Neutrophil (primary cell): ENCODE data around the genes DPEP2 and SNTB2.

DNA sequence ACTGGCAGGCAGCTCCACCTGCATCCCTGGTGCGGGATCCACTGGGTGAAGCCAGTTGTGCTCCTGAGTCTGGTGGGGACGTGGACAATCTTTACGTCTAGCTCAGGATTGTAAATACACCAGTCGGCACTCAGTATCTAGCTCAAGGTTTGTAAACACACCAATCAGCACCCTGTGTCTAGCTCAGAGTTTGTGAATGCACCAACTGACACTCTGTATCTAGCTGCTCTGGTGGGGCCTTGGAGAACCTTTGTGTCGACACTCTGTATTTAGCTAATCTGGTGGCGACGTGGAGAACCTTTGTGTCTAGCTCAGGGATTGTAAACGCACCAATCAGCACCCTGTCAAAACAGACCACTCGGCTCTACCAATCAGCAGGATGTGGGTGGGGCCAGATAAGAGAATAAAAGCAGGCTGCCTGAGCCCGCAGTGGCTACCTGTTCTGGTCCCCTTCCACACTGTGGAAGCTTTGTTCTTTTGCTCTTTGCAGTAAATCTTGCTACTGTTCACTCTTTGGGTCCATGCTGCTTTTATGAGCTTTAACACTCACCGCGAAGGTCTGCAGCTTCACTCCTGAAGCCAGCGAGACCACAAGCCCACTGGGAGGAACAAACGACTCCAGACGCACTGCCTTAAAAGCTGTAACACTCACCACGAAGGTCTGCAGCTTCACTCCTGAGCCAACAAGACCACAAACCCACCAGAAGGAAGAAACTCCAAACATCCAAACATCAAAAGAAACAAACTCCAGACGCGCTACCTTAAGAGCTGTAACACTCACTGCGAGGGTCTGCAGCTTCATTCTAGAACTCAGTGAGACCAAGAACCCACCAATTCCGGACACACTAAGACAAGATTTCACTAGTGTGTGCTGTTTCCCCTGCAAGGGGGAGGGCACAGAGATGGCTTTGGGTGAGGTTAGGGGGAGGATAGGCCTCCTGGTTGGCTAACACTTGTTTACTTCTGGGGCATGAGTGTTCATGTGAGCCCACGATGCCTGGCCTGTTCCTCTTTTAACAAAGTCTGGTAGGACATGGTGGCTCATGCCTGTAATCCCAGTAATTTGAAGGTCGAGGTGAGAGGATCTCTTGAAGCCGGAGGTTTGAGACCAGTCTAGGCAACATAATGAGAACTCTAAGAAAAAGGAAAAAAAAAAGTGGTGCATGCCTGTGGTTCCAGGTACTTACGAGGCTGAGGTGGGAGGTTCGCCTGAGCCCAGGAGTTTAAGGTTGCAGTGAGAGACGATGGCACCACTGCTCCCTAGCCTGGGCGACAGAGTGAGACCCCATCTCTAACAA lies at the start of gene DPEP2:
TSS of gene DPEP2 (minus strand) at position 870 of the 1,298 bp plus-strand sequence.
- PRO-cap: unidirectional peak, plus-strand start at position 433 of the sequence; bidirectional peak, plus-strand start at position 1,061 of the sequence, minus-strand start at position 847 of the sequence

DNA sequence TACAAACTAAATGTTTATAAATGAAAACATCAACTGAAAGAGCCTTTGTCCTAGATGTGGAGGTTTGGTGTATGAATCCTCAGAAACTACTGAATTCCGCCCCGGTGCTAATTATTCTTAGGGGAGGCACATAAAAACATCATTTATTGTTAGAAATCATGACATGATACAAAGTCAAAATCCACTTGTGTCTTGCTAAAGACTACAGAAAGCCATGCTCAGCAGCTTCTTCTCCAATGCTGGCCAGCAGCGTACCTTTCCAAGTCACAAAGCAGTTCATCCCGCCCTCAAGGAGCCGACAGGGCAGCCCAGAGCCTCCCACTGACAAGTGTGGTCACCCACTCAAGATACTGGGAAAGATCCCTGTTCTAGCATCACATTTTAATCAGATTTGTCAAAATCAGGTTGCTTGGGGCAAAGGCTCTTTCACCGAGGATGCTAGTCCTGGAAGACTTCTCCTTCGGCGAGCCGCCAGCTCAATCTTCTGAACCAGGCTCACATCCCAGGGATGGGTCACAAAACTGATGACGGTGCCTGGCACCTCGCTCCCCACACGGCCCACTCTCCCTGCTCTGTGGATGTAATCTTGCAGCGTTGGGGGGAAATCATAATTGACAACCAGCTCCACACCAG lies 1.7 kb downstream of the DDX28 start:
- PRO-cap: no peak

DNA sequence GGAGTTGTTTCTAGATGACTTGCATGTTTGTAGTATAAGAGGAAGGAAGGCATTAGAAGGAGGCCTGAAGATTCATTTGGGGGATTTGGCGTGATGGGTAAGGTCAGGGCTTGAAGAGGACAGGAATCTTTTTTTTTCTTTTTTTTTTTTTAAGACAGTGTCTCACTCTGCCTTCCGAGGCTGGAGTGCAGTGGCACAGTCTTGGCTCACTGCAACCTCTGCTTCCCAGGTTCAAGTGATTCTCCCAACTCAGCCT lies 16.8 kb downstream of the DUS2 start:
- PRO-cap: unidirectional peak, plus-strand start at position 76 of the sequence

GRCh38 chr16:68074597-68075480 lies 10.3 kb upstream of the NFATC3 start:
- PRO-cap: no peak

DNA sequence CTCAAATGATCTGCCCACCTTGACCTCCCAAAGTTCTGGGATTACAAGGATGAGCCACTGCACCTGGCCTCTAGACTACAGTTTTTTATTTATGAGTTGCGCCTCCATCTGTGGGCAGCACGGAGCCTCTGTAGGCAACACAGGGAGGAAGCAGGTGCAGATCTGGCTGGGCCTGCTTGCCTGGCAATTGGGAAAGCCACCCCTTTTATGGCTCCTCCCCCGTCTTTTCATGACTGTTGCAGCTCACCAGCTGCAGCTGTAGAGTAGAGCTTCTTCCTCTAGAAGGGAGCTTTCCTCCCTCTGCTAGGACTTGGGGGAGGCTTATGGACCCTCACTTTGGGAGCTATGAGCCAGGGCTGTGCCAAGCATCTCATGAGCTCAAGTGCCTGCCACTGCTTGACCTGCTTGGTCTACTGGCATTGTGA lies 7.1 kb upstream of the SLC7A6 start:
- PRO-cap: no peak

DNA sequence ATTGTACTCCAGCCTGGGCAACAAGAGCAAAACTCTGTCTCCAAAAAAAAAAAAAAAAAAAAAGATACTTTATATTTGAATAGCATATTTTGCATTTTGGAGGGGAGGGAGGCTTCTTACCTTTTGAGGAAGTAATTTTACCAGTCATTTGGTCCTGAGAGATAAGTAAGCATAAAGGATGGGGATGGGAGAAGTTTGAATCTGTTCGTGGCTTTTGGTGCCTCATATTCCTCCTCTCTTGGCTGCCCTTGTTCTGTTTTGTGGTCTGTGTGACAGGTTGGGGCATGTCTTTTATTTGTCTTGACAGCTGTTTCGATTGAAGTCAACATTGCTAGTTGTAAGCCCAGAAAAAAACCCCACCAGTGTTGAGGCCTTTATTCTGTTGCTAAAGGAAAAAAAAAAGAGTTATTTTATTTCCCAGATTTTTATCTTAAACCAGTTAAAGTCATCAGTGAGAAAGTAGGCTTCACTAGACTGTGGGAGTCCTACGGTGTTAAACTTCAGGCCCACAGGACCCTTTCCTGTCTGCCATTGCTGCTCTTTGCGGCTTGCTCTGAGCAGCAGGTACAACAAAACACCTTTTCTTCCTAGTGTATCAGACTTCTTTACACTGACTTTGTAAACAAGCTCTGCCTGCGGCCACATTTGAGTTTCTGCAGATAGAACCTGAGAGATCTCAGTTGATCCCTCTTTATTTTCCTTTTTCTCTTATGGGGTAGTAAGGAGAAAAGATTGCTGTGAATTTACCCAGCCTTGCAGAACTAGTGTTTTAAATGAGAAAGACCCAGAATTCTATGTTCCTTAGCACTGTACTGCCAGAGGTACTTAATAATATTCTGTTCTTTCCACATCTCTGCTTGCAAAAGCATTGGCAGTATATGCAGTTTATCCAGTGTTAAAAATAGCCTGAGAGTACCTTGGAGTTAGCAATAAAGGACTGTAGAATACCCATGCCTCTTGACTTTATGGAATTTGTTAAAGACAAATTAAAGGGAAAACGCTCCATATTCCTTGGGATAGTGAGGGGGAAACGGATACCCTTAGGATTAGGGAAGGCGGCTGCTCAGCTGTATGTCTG lies 11.6 kb downstream of the SLC7A6 start:
- PRO-cap: no peak

GRCh38 chr16:68286013-68286866 lies 21.9 kb downstream of the SLC7A6 start:
- PRO-cap: no peak

GRCh38 chr16:68359785-68360469 lies 49.1 kb downstream of the PRMT7 start:
- PRO-cap: no peak

- PRO-cap: no peak
Observed at GRCh38 chr16:68520662-68521268, 18.3 kb upstream of the ZFP90 start.

- PRO-cap: no peak
Observed at GRCh38 chr16:68722056-68722975, 14.8 kb upstream of the CDH1 start.

GRCh38 chr16:68778298-68779326 lies 41.5 kb downstream of the CDH1 start:
- PRO-cap: no peak

DNA sequence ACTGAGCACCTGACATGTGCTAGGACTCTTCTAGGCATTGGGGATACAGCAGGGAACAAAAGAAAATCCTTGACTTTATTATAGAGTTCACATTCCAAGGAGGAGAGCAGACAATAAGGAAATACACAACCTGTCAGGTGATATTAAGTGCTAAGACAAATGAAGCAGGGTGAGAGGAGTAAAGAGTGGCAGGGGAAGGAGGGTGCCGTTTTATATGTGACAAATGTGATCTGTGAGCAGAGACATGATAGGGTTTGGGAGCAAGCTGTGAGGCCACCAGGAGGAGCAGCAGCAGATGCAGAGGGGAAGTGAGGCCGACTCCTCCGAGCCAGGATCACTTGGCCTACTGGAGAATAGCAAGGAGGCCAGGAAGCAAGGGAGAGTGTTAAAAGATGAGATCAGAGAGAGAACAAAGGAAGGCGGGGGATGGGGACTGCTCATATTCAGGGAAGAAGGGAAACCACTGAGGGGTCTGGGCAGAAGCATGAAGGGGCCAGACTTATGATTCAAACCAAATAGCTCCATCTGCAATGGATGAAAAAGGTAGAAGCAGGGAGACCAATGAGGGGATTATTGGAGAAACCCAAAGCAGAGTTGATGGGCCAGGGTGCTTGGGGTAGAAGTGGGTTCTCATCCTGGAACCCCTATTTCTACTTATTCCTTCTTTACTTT lies 129.4 kb downstream of the TANGO6 start:
- PRO-cap: no peak

DNA sequence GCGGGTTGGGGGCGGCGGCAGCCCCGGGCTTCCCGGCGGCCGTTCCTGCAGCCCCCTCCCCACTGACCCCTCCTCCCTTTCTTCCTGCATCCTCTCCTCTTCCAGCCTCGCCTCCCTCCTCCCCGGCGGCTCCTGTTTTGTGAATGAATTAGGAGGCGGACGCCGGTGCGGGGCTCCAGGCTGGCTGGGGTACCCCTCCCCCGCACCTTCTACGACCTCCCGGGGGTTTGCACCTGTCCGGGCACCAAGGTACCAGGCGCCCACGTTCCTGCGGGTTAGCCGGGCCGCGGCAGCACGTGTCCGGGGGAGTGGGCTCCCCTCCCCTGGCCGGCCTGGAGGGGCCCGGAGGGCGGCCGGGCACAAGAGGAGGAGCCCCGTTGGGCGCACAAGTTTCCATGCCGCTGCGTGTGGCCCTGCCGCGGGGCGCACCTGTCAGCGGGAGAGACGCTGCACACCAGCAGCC lies 1.0 kb downstream of the HAS3 start:
- PRO-cap: no peak

DNA sequence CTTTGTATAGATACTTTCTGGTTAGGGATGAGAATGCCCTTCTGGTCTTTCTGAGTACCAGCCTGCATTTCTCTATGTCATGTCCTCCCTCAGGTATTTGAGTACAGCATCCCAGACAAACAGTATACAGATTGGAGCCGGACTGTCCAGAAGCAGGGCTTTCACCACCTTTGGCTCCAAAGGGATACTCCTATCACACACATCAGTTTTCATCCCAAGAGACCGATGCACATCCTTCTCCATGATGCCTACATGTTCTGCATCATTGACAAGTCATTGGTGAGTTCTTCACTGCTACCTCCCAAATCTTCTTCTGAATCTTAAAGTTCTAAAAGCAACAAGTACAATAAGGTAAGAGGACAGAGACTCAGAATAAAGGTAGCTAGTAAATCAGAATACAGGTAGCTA lies 21.7 kb upstream of the SNTB2 start:
- PRO-cap: no peak

DNA sequence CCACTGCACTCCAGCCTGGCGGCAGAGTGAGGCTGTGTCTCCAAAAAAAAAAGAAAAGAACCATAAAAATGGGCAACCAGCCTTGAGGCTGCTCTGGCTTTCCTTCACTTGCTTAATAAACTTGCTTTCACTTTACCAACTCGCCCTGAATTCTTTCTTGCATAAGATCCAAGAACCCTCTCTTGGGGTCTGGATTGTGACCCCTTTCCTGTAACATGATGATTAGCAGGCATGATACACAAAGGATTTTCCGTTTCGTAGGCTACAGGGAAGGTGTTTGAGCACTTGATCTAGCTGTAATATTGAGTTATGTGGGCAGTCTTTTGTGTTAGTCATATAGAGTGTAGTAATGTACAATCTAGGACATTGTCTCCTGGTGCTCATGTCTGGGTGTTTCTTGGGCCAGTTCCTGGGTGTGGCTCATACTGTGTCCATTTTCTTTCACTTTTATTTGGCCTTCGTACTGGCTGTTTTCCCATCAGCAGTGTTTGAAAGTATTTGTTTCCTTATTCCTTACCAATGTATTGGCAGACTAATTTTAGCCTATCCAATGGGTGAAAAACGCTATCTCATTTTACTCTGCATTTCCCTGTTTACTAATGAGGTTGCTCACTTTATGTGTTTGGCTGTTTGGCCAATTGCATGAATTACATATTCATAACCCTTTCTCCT lies 13.5 kb upstream of the SNTB2 start:
- PRO-cap: no peak

- PRO-cap: bidirectional peak, plus-strand start at chr16:69187164, minus-strand start at chr16:69187013
Observed at GRCh38 chr16:69186942-69187263, at the start of gene SNTB2. Gene SNTB2, plus strand, starts transcription at chr16:69187164.

DNA sequence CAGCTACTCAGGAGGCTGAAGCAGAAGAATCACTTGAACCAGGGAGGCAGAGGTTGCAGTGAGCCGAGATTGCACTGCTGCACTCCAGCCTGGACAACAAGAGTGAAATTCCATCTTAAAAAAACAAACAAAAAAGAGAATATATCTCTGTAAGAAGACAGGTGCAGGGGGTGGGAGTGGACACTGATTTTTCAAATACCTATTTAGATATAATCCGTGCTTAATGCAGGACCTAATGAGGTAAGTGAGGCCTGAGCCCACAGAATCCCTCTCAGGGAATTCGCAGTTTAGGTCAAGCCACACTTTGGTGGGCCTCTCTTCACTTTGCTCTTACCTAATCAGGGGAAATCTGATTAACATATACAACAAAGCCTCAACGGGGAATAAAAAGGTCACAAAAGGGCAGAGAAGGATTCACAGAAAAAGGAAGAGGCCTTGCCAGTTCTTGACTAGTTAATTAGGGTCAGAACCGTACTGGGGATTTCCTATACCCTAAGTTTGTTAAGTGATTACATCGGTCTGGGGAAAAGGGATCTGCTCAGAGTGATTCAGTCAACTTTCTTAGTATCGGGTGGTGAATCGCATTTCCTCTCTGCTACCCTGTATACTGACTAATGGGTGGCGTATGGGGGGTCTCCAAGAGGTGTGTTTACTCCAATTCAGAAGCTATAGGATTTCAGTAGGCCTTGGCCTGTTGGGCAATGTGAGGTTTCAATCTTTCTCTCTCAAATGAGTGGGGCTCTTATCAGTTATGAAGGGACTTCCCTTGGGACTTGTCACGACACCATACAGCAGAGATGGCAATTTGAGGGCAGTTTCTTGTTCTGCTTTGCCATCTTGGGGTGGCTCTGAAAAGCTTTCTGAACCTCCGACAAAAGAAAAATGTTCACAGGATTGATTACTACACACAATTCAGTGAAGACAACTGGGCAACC lies 1.9 kb upstream of the NFAT5 start:
- PRO-cap: no peak

DNA sequence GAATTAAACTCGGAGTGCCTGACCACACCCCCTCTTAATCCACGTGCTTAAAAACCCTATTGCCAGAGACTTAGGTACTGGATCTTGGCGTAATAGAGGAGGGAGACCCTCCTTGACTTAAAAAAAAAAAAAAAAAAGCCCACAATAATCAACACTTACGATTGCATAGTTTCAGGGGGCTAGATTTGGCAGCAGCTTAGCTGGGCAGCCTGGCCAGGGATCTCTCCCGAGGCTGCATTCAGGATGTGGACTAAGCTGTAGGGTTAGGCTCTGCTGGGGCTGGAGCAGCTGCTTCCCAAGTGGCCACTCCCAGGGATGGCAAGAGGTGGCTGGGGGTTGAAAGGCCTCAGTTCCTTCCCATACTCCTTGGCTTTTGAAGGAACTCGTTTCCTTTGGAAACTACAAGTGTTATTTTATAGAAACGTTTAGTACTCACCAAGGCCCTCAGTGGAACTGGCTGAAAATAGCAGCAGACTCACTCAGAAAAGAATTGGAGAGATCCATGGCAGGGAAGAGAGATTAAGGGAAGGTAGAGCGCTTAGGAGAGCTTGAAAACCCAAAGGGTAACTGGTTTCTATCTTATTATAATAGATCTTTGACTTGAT lies 76.3 kb downstream of the WWP2 start:
- PRO-cap: no peak

GRCh38 chr16:69839967-69840638 lies 78.0 kb downstream of the WWP2 start:
- PRO-cap: no peak

GRCh38 chr16:69890419-69890894 lies 60.7 kb upstream of the CLEC18A start:
- PRO-cap: no peak